ENCODE measurements around a stretch of chr2.

- PRO-cap = no peak
Measured at GRCh38 chr2:170062779-170063430, 115.0 kb upstream of the MYO3B start.

DNA sequence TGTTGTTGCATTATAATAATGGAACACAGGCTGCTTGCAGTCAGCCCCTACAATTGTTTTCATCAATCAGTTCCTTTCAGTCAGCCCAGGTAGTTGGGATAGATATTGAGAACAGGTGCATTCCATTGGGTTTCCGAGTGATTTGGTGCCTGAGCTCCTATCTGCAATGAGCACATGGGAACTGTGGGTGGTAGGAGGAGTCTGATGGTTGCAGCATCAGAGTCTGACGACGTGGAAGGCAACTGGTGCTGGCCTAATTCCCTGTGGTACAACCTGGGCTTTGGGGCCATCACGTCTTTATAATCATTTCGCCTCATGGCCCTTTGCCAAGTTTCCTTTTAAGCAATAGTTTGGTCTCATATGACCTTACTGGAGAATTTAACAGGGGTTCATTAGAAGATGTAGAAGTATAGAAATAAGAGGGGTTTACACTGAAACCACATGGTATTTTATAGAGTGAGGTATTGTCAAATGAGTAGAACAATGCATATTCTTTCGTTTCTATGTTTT lies 252.4 kb upstream of the SP5 start:
- PRO-cap = no peak

DNA sequence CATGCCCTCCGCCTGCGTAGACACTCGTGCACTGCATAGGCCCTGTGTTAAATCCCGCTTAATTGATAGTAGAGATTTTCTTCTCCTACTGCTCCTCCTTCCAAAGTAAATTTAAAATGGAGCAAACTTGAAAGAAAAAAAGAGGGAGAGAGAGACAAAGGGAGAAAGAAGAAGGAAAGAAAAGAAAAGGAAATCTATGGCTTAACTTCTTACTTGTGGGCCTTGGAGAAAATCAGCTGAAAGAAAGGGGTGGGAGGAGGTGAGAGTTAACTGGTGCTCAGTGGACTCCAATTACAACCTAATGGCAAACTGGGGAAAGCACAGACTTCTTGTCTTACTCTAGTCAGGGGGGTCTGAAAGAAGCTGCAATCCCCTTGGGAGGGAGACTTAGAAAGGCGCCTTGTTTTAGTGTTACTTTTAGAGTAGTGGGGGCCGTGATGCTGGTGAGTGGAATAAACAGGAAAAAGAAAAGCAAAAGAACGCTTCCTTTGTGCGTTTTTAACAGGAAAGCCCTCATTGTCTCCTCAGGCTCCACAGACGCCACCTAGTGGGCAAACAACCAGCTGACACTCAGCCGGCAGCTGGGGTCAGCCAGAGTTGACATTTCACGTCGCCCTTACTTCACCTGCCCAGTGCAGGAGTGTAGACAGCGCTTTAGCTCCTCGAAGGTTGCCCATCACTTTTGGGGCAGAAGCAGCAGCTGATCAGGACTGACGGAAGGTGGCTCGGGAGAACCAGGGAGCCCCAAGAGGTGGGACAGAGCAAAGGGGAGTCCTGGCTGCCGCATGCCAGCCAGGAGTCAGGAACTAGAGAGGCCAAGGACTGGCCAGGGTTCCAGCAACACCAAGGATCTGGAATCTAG lies 56.0 kb upstream of the GORASP2 start:
- PRO-cap = no peak

- PRO-cap = no peak
Measured at GRCh38 chr2:170972849-170973228, 43.8 kb downstream of the GORASP2 start.

GRCh38 chr2:171082684-171083092 lies 78.0 kb downstream of the TLK1 start:
- PRO-cap = no peak

GRCh38 chr2:171086429-171087149 lies 74.1 kb downstream of the TLK1 start:
- PRO-cap = no peak

DNA sequence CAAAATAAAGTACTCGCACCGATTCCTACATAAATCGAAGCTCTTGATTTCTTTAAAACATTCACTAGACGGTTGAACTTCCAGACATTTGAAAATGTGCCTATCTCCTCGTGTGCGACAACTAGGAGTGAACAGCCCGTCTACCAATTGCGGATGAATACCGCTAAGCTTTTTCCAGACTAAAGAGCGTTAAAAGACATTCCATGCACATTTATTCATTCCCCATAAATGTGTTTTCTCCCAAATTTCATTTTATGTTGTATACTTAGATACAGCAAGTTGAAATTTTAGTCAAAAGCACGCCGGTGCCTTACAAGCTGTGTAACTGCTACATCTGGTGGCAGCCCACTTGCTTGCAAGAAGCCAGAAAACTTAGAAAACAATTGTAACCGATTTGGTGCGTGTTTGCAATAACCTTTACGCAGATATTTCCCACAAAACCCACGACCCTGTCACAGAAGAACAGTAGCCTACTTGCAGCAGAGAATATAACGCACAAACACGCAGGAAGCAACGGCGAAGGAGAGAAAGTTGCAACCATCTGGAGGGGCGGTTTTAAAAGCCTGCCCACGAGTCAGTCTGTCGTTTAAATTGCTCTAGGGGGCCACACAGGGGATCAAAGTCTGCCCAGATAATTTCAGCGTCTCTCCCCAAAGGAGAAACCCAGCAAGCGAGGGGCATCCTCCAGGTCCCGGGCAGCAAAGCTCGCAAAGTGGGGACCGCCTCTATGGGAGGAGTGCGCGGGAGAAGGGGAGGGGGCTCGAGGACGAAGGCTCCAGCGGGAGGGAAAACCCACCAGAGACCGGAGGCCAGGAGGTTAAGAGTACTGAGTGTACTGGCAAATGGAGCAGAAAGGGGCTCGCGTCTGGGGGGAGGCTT lies 1.3 kb downstream of the TLK1 start:
- PRO-cap = bidirectional peak, plus-strand start at position 804 of the sequence, minus-strand start at position 699 of the sequence

GRCh38 chr2:171516809-171517319 lies 5.4 kb upstream of the CYBRD1 start:
- PRO-cap = unidirectional peak, plus-strand start at chr2:171517077

GRCh38 chr2:171864397-171864853 lies 29.6 kb downstream of the SLC25A12 start:
- PRO-cap = unidirectional peak, minus-strand start at chr2:171864649

GRCh38 chr2:172088391-172089136 lies 3.3 kb downstream of the DLX1 start:
- PRO-cap = bidirectional peak, plus-strand start at chr2:172088770, minus-strand start at chr2:172088650

GRCh38 chr2:172101260-172102083 lies 1.2 kb downstream of the DLX2 start:
- PRO-cap = bidirectional peak, plus-strand start at chr2:172101746, minus-strand start at chr2:172101463; bidirectional peak, plus-strand start at chr2:172101989, minus-strand start at chr2:172101861

GRCh38 chr2:172438437-172438947 lies 11.1 kb downstream of the ITGA6 start:
- PRO-cap = no peak

- PRO-cap = no peak
Measured at GRCh38 chr2:172607205-172607900, 51.5 kb downstream of the PDK1 start.

DNA sequence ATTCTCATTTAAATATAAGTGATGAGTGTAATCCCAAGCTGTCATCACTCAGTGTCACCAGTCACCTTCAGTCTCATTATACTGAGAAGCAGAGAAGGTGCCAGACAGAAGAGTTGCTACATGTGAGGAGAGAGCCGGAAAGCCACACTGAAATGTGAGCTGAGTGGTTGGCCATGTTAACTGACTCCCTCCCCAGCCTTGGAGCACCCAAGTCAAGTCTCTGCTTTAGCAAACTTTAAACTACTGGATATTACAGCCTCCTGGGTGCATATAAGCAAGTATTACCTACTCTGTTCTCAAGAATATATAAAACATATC lies 75.9 kb upstream of the MAP3K20 start:
- PRO-cap = no peak

DNA sequence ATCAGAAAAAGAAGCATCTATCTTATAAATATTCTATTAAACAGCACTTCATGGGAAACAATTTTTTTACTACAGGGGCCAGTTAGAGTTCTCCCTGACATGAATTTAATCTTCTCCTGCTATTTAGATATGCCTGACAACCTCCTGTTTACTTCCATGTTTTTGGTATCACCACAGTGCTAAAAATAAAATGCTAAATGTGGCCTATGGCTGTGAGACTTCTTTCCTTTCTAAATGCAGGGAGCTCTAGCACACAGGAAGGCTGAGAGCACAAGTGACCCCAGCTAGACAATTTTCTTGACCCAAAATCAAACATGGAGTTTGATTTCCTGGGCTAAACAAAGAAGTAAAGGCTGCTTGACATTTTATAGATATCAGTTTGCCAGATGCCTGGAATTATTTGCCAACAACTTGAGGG lies 47.9 kb upstream of the MAP3K20 start:
- PRO-cap = no peak

- PRO-cap = no peak
Measured at GRCh38 chr2:173090968-173091836, 15.6 kb downstream of the MAP3K20 start.

DNA sequence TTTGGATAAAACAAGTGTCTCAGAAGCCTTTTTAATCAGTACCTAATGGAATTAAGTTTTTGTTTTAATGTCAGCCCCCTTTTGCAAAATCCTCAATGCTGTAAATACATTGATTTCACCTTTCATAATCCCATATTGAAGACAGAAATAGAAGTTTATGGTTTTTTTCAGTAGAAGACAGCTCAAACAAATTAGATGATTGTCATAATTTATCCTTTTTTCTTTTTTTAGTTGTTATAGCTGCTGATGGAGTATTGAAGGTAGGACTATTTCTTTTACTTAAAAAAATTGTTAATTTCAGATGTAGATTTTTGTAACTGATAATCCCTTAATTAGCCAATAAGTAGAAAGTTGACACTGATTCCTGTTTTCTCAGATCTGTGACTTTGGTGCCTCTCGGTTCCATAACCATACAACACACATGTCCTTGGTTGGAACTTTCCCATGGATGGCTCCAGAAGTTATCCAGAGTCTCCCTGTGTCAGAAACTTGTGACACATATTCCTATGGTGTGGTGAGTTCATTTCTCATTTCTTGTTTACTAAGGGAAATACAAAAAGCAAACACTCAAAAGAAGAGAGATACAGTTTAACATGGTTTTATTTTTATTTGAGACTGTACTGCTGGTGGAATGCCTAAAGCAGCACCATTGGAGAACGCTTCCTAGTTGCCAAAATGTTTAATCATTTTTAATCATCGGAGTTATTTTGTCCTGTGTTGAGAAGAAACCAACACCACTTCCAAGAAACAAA lies 115.2 kb downstream of the MAP3K20 start:
- PRO-cap = no peak

GRCh38 chr2:173227311-173227773 lies 127.3 kb upstream of the CDCA7 start:
- PRO-cap = no peak

GRCh38 chr2:173449139-173449388 lies 94.4 kb downstream of the CDCA7 start:
- PRO-cap = no peak

- PRO-cap = no peak
Measured at GRCh38 chr2:173532457-173533546, 178.1 kb downstream of the CDCA7 start.